Cardiac septum (tissue), 1 donor: ENCODE results near the gene SELENON.

DNA sequence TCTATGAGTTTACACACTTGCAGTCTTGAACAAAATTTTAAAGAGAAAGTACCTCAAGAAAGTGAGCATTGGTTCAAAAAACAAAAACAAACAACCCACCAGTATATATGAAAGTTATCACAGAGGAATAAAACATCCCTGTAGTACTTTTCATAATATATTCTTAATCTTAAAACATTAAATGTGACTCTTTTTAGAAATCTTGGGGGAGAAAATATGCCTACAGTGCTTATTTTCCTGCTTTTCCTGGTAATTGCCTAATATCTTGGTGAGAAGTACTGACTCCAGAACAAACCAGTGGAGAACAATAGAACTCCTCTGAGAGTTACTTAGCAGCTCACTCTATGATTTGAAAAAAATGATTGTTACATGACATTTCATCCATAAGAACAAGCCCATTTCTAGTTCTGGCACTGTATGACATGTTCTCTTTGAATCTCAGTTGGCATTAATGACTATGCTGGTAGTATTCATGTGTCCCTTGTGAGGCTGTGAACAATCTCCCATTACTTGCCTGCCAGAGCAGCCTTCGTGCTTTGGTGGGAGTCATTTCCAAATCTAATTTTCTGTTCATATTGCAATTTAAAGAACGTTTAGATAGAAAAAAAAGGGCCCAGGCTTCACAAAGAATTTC, 57.9 kb downstream of the CLIC4 start:
- PRO-cap, result no peak

GRCh38 chr1:24862123-24862734, 67.8 kb downstream of the RUNX3 start:
- PRO-cap, result no peak

- PRO-cap, result no peak
Measured at GRCh38 chr1:24914169-24914564, 15.9 kb downstream of the RUNX3 start.

GRCh38 chr1:24929201-24930204, 573 bp downstream of the RUNX3 start:
- PRO-cap, result no peak

- PRO-cap, result no peak
Measured at GRCh38 chr1:24970530-24970828, 40.4 kb upstream of the RUNX3 start.

DNA sequence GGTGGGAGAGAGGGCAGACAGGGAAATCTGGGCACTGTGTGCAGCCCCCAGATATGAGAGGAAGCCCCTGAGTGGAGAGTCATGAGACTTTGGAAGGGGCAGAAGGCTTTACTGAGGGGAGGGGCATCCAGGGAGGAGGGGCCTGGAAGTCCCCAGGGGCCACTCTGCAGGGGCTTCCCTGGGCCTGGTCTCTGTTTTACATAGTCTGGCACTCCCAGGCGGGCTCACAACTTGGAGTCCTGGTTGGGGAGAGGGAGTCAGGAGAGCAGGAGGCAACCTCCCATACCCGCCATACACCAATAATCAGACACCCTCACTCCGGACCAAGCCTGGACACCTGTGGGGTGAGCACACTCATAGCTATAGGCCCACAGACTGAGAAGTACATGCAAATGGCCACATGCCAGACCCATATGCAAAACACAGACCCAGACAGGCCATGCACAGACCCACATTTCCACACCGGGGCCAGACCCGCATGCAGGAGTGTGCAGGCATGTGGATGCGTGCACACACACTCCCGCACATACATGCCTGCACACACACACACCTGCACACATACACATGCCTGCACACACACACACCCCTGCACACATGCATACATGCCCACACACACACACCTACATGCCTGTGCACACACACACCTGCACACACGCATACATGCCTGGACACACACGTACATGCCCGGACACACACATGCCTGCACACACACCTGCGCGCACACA, 89.3 kb upstream of the RUNX3 start:
- PRO-cap, result no peak

GRCh38 chr1:25020401-25020949, 90.4 kb upstream of the RUNX3 start:
- PRO-cap, result no peak

- PRO-cap, result no peak
Measured at GRCh38 chr1:25099167-25100009, 132.9 kb downstream of the SYF2 start.

DNA sequence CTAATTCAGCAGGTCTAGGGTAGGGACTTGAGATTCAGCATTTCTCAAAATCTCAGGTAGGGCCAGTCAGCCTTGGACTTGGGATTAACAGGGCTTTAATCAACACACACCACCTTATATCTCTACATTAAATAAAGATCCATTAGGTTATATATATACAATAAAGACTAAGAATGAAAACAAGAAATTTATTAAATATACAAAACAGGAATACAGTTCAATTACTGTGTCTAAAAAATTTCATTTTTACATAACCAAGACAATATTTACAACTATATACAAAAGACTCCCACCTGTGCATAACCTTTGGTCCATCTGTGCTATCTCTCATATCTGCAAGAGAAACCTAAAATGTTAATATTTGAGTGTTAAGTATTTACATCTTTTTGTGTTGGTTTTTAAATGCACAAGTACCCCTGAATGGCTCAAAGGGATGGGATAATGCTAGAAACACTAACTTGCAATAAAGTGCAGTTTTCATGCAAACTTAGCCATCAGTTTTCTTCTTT, 5.1 kb downstream of the RSRP1 start:
- PRO-cap, result no peak

GRCh38 chr1:25336618-25337489, 1.3 kb upstream of the TMEM50A start:
- PRO-cap, result no peak

GRCh38 chr1:25472678-25473461, 42.2 kb downstream of the MACO1 start:
- PRO-cap, result no peak

- PRO-cap, result no peak
Measured at GRCh38 chr1:25491240-25491700, 52.1 kb upstream of the LDLRAP1 start.

GRCh38 chr1:25561472-25561867, 18.1 kb downstream of the LDLRAP1 start:
- PRO-cap, result no peak

GRCh38 chr1:25568953-25569391, 25.6 kb downstream of the LDLRAP1 start:
- PRO-cap, result no peak

DNA sequence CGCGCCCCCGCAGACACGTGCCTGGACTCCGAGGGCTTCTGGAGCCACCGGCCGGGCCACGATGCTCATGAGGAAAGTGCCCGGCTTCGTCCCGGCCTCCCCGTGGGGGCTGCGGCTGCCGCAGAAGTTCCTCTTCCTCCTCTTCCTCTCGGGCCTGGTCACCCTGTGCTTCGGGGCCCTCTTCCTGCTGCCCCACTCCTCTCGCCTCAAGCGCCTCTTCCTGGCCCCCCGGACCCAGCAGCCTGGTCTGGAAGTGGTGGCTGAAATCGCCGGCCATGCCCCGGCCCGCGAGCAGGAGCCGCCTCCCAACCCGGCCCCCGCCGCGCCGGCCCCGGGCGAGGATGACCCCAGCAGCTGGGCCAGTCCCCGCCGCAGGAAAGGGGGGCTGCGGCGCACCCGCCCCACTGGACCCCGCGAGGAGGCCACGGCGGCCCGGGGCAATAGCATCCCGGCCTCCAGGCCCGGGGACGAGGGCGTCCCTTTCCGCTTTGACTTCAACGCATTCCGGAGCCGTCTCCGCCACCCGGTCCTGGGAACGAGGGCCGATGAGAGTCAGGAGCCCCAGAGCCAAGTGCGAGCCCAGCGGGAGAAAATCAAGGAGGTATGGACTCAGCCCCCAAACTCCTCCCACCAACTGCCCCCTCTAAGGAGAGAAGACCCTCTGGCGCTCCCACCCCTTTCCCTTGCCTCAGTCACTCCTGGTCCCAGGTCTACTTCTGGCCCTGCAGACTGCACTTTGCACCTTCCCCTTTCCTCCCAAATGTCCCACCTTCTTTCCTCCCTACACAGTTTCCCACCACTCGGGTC, 1.3 kb downstream of the MAN1C1 start:
- PRO-cap, result no peak

DNA sequence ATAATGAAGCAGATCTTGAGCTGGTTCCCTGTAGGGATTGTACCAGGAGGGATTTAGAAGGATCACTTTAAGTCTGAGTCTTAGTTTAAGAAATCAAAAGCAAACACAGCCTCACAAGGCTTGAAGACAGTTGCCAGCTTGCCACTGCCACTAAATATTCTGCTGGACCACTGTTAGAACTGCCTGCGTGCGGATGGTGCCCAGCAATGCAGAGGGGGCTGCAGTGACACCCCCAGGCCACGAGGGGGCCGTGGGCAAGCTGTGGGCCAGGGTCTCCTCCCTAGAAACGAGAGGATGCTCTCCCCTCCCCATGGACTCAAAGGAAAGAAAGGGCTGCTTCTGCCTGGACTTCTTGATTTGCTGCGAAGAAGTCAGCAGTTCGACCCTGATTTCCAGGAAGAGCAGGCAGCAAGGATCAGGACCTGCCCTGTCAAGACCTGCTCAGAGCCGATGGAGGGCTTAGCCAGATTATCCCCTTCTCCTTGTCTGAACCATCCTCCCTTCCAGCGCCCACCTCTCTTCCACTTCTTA, 2.5 kb downstream of the MAN1C1 start:
- PRO-cap, result no peak

GRCh38 chr1:25675824-25676425, 59.3 kb downstream of the MAN1C1 start:
- PRO-cap, result no peak

GRCh38 chr1:25799551-25800339, at the start of gene SELENON:
Gene SELENON (plus strand): TSS chr1:25800193.
- PRO-cap, result bidirectional peak, plus-strand start at chr1:25799990, minus-strand start at chr1:25799871; bidirectional peak, plus-strand start at chr1:25800221, minus-strand start at chr1:25800068

DNA sequence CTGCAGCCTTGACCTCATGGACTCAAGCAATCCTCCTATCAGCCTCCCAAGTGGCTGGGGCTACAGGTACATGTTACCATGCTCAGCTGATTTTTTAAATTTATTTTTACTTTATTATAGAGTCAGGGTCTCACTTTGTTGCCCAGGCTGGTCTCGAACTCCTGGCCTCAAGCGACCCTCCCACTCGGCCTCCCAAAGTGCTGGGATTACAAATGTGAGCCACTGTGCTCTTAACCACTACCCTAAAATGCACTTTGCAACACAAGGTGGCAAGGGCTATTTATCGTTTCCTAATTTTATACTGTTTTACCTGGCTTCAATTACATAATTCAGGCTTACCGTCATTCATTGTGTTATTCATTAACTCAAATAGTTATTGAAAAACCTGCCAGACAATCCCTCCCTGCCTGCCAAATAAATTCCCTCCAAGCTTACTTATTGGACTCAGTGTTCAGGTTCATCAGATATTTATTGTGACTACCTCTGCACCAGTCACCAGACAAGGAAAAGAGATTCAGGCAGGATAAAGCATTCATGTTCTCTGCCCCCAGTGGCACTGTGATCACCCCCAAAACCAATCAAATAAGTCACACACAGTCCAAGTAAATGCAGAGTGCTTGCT, 8.0 kb upstream of the AUNIP start:
- PRO-cap, result no peak

DNA sequence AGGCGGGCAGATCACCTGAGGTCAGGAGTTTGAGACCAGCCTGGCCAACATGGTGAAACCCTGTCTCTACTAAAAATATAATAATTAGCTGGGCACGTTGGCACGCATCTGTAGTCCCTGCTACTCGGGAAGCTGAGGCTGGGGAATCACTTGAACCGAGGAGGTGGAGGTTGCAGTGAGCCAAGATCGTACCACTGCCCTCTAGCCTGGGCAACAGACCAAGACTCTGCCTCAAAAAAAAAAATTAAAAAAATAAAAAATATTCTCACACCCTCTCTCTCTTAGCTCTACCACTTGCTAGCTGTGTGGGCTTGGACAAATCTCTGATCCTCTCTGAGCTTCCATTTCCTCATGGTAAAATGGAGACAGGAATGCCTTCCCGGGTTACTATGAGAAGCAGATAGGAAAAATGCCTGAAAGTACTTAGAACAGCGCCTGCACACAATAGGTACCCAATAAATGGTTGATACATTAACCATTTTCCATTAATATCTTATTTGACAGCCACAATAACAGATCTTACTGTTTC, 3.2 kb downstream of the TRIM63 start:
- PRO-cap, result no peak